ENCODE measurements around the genes ANAPC10 and PRMT9.

DNA sequence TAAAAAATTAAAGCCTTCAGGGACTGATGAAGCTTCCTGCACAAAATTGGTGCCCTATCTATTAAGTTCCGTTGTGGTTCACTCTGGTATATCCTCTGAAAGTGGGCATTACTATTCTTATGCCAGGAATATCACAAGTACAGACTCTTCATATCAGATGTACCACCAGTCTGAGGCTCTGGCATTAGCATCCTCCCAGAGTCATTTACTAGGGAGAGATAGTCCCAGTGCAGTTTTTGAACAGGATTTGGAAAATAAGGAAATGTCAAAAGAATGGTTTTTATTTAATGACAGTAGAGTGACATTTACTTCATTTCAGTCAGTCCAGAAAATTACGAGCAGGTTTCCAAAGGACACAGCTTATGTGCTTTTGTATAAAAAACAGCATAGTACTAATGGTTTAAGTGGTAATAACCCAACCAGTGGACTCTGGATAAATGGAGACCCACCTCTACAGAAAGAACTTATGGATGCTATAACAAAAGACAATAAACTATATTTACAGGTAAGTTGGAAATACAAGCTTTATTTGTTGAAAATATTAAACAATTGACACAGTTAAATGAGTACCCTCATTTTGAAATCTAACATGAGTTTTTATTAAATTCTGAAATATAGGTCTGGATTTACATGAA is 29.8 kb downstream of the USP38 start:
- PRO-cap: no peak
- RRBS: no CpG with 5 or more reads among the region's 2 CpGs

DNA sequence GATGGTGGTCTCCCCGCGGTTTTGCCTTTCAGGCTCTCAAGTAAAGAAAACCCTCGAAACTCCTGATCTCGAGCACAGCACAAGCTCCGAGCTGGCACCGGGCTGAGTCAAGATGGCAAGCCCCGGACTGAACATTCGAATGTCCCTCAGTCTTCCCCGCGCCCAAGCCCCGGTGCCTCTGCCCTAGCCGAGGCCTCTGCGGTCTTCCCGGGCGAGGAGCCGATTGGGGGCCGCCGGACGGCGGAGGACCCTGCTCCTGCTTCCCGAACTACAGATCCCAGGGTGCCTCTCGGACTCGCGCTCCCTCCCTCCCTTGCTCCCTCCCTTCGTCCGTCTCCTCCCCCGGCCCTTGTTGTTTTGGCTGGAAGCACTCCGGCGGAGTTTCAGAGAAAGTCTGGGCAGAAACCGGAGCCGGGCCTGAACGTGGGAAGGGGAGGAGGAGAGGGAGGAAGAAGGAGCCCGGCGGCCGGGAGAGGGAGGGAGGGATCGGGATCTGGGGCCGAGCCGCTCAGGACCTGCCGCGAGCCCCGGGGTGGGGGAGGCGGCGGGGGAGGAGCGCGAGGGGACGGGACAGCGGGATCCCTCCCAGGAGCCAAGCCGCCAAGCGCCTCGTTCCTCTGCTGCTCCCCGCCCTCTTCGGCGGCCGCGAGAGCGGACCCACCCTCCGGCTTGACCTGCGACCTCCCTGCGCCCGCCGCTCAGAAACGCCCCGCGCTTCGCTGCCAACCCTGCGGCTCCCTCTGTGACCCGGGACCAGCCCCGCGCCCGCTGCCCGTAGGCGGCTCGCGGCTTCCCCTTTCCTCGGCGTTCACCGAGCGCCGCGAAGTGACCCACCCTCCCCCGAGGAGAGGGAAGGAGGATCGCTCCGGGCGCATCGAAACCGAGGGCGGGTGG is 602 bp upstream of the GAB1 start:
- PRO-cap: bidirectional peak, plus-strand start at position 386 of the sequence, minus-strand start at position 180 of the sequence; bidirectional peak, plus-strand start at position 701 of the sequence, minus-strand start at position 638 of the sequence; bidirectional peak, plus-strand start outside the sequence, minus-strand start at position 827 of the sequence
- RRBS: 2% methylated on average over 48 of the region's 87 CpGs

GRCh38 chr4:143337626-143338117 is 996 bp downstream of the GAB1 start:
- PRO-cap: bidirectional peak, plus-strand start at chr4:143337984, minus-strand start at chr4:143337734
- RRBS: 0% methylated on average over 1 of the region's 25 CpGs

DNA sequence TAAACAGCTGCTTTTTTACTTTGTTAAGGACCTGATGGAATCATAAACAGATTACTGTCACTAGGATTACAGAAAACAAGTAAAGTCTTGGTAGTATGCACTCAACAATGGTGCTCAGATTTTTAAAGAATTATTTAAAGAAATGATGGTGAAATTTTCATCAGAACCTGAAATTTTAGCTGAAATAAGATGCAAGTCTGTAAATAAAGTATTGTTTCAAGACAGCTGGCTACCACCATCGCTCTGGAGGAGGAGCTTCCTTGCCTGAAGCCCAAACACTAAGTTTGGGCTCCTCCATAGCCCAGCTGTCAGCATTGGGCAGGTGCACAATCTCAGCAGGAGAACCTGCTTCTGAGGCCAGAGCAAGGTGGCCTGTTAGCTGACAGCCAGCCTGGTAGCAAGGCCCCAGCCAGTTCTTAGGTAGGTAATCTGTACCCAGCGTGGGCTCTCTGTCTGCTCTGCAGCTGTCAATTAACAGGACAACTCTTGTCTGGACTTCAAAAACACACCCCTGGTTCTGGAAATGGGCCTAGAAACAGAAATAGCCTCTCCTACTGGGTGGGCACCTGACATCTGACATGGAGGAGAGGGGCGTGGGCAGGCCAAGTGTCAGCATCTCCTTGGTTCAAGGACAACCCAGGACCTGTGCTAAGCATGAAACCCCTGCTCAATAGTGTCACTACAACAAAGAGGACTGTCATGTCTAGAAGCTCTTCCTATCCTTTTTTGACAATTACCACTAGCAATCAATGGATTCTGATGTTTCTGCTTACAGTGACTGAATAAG is 4.7 kb downstream of the GAB1 start:
- PRO-cap: no peak
- RRBS: no CpG with 5 or more reads among the region's 3 CpGs

DNA sequence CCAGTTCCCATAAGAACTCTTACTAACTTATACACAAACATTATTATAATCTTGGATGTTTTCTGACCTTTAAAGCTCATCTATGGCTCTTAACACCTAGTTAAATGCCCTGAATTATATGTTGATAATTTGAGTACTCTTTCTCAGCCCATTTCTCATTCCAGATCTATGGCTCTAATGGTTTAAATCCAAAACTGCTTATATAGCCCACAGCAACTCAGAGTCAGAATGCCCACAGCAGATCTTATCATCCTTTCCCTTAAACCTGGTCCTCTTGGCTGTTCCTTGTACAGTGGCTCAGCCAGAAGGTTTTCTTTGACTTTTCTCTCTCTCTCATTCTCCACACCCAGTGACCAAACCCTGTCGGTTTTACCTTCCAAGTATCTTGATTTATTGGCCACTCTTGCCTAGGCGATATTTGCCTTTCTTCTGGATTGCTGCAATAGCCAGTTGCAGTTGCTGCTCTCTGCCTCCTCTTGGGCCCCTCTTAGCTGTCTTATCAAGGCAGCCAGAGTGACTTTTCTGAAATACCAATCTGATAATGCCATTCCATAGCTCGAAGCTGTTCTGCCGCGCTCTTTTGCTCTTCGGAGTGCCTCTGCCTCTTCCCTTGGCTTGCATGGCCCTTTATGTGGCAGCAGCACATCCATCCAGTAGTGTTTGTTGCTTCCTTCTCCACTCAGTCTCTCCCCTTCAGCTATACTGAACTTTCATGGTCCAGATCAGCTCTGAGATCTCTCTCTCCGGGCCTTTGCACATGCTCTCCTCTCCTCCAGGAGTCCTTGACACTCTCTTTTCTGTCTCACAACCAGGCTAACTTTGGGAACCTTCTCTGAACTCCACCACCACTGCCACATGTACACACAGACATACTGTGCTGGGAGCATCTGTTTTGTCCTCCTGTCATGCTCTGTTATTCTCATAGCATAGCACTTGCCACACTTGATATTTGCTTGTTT is 11.7 kb downstream of the GAB1 start:
- PRO-cap: no peak
- RRBS: no CpG with 5 or more reads among the region's 7 CpGs

DNA sequence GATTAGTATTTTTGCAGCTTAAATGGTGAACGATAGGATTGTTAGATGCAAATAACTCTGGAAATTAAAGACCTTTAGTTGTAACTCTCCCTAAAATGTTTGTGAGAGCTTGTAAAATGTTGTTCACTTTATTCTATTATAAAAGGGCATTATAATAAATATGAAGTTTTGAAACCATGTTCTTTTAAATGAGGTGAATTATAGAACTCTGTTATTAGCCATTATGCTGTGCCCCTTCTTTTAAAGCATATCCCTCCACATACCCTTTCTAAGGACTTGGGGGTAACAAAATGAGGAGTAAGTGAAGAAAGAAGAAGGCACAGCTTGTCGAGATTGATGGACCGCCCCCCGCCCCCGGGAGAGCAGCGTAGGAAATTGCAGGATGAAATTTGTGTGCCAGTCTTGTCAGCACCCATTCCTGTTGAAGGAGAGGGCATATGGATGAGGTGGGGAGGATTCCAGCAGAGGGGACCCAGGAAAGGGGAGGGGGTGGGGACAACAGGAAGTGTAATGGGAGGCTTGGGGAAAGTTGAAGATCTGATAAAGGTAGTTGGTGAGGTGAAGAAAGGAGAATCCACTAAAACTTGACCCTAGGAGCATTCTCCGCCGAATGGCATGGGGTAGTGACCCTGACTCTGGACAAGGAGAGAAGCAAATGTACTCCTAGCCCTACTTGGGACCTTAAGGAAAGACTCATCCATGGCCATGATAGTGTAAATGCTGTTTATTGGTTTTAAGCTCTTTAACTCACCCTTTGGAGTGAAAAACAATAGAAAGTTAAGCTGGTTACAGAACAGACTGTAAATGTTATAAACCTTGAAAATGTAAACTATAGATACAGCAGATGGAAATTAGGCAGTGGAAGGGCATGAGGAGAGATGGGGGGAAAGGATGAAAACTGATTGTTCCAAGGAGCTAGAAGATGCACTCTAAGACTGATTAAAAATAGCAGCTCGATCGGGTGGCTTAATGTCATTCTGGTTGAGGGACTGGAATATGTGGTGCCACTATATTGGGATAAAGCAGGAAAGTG is 59.2 kb downstream of the GAB1 start:
- PRO-cap: no peak
- RRBS: no CpG with 5 or more reads among the region's 10 CpGs

GRCh38 chr4:143404353-143405187 is 67.9 kb downstream of the GAB1 start:
- PRO-cap: no peak
- RRBS: no CpG with 5 or more reads among the region's 5 CpGs

DNA sequence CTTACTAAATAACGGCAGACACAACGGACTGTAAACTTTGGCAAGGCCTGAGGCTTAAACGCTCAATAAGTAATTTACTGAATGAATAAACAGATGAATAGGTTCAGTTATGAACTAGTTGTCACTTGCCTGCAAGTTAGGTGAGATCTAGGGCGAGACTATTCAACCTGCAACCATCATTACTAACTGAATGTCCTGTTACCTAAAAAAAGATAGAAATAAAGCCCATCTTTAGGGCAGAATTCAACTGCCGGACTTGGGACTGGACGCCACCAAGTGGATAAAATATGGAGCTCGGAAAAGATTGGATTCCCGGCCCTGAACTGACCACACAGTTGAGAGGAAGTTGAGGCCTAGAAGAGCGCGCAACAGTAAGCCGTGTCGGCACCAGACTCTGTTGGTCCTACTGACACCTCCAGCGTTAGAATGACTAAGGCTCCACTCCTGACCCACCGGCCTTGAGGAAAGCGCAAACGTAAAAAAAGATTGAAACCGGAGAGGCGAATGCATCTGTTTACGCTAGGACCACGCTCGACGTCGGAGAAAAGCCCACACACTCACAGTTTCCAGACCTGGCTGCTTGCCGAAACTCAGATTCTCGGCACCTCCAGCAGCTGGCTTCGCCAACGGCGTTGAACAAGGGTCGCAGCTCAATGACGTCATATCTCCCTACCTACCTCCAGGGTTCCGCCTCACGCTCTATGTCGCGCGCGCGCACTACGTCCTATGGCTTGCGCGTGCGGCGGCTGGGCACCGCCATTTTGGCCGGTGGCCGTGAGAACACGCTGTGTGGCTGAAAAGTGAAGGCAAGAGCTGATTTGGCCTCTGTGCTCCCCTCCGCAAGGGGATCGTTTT is at the start of gene ANAPC10:
ANAPC10 (minus strand) TSS at position 638 of the 855 bp plus-strand sequence.
- PRO-cap: unidirectional peak, plus-strand start at position 334 of the sequence; bidirectional peak, plus-strand start at position 730 of the sequence, minus-strand start at position 634 of the sequence
- RRBS: 3% methylated on average over 6 of the region's 48 CpGs

GRCh38 chr4:145488925-145490214 is 7.7 kb downstream of the SMAD1 start:
- PRO-cap: no peak
- RRBS: no CpG with 5 or more reads among the region's 4 CpGs

GRCh38 chr4:145524441-145525328 is 43.0 kb downstream of the SMAD1 start:
- PRO-cap: no peak
- RRBS: 0% methylated on average over 1 of the region's 6 CpGs

- PRO-cap: no peak
- RRBS: no CpG with 5 or more reads among the region's 19 CpGs
Measured at GRCh38 chr4:146242942-146243706, 28.8 kb downstream of the REELD1 start.

DNA sequence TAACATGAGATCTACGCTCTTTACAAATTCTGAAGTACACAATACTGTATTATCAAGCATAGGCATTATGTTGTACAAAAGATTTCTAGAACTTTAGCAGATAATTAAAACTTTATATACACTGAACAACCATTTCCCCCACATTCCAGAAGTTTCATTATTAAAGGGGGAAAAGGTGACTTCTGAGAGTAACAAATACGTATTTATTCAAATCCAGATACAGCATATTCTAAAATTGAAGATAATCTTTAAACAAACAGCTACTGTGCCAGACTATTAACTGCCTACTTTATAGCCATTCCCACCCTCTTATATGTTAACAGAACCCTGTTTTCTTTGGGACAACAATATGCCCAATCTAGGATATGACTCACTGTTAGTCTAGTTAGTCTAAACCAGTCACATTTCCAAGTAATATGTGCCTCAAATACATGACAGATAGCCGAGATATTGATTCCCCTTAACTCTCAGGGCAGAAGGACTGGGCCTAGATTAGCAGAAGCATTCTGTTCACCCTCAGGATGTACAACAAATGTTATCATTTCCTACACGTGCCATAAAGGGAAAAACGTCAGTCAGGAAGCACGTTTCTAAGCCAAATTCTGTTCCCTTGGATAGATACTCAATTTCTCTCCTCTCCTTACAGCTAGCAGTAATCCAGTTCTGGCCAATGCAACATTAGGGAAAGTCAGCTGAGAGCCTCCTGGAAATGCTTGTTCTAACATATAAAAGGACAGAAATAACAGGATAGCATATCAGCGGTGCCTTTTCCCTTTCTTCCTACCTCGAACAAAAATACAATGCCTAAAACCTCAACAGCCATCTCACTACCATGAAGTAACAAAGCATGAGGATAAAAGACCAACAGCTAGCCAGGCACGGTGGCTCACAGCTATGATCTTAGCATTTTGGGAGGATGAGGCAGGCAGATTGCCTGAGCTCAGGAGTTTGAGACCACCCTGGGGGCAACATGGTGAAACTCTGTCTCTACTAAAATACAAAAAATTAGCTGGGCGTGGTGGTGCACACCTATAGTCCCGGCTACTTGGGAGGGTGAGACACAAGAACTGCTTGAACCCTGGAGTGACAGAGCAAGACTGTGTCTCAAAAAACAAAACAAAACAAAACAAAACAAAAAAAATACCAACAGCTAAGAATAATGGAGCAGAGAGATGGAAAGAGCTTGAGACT is 113.9 kb downstream of the SLC10A7 start:
- PRO-cap: no peak
- RRBS: no CpG with 5 or more reads among the region's 11 CpGs

DNA sequence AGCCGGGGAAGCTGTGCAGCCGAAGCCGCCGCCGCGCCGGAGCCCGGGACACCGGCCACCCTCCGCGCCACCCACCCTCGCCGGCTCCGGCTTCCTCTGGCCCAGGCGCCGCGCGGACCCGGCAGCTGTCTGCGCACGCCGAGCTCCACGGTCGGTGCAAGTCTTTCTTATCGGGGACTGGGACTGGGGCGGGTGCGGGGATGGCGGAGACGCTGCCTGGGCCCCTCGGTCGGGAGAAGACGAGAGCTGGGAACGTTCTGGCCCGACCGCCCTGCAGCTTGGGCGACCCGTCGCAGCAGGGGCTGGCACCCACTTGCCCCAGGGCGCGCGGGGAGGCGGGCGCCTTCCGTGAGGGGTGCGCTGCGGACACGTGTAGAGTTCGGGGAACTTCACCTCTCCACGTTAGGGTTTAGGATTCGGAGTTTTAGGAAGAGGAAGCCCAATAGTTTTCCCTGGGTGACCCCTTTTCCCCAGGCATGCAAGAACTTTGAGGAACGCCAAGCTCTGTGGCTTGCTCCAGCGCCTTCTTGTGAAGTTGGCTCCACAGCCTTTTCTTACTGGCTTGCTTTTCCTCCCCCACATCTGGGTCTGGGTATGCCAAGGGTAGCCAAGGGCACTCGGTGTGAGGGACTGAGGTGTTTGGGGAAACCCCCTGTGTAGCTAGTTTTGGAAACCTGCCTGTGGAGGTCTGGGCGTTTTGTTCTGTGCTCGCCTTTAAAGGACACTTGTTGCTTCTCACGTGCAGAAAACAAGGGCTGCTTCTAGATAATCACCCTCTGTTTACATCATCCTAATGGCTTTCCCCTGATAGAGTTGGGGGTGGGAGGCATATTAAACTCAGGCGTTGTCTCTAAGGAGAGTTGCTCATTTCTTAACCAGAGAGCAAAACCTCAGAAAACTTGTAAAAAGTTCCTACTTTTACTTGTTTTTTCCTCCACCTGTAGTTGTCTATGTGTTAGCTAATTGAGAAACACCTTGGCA is 620 bp downstream of the EDNRA start:
- PRO-cap: no peak
- RRBS: no CpG with 5 or more reads among the region's 57 CpGs

- PRO-cap: no peak
- RRBS: no CpG with 5 or more reads among the region's 3 CpGs
Measured at GRCh38 chr4:147673481-147674197, 10.3 kb downstream of the PRMT9 start.

- PRO-cap: no peak
- RRBS: no CpG with 5 or more reads among the region's 2 CpGs
Measured at GRCh38 chr4:147680825-147681368, 3.1 kb downstream of the PRMT9 start.

DNA sequence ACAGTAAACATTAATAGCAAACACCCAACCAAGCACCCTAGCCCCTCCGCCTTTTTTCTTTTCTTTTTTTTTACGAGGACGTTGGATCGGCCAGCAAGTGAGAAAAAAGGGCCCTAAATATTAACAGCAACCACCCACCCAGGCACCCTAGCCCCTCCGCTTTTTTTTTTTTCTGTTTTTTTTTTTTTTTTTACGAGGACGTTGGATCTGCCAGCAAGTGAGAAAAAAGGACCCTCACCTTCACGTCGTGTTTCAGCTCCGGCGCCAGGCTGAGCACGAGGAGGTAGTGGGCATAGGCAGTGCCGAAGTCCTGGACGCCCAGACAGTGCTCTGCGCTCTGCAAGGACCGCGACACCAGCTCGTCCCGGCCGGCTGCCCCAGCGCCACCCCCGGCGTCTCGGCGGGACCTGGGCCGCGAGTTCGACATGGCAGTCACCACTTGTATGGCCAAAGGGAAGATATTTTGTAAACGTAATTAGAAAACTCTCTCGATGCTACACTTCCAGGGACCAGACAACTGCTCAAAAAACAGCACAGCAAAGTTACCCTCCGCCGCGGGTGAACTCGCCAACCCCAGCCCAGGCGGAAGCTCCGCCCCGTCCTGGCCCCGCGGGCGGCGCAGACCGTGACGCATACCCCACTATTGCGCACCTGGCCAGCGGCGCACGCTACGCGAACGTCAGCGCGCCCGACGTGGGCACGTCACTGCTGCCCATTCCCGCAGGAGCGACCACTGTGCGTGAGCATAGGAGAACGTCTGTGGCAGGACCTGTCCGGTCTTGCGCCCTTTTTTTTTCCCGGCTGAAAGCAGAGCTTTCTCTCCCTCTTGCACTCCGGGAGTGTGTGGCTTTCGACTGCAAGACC is at the start of gene PRMT9:
PRMT9 (minus strand) TSS at position 603 of the 864 bp plus-strand sequence.
- PRO-cap: bidirectional peak, plus-strand start at position 715 of the sequence, minus-strand start at position 603 of the sequence
- RRBS: under 1% methylated on average over 8 of the region's 64 CpGs

GRCh38 chr4:147786293-147786703 is 54.4 kb downstream of the ARHGAP10 start:
- PRO-cap: no peak
- RRBS: no CpG with 5 or more reads among the region's 6 CpGs

GRCh38 chr4:147863968-147864394 is 132.1 kb downstream of the ARHGAP10 start:
- PRO-cap: no peak
- RRBS: no CpG with 5 or more reads among the region's 9 CpGs

DNA sequence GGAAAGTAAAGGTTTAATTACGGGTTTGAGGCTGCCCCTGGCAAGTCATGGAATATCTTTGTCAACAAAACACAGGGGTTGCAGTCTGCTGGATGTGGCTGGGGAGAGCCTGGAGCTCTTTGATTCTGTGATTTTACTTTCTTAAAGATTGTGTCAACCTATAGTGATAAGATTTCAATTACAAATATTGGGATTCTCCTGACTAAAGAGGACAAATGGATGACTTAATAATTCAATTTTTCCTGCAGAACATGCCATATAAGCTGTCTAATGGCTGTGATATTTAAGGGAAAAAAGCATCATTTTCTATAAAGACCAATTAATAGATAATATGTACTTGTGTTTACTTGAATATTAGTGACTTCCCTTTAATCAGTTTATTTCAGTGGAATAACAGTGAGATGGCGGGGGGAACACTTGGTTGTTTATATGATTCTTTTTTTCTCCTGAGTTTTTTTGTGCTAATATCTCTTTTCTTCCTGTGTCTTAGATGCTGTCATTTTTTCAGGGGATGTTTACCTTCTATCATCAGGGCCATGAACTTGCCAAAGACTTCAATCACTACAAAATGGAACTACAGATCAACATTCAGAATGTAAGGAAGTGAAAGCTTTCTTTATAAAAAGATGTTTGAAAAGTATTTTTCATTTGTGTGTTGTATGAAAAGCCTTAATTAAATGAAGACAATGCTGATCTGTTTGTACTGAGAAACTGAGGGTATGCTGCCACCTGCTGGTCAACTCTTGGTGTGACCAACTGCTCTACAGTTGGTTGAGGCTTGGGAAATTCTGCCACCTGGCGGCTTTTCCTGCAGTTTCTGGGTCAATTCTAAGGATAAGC is 134.6 kb downstream of the ARHGAP10 start:
- PRO-cap: no peak
- RRBS: no CpG with 5 or more reads among the region's 3 CpGs

DNA sequence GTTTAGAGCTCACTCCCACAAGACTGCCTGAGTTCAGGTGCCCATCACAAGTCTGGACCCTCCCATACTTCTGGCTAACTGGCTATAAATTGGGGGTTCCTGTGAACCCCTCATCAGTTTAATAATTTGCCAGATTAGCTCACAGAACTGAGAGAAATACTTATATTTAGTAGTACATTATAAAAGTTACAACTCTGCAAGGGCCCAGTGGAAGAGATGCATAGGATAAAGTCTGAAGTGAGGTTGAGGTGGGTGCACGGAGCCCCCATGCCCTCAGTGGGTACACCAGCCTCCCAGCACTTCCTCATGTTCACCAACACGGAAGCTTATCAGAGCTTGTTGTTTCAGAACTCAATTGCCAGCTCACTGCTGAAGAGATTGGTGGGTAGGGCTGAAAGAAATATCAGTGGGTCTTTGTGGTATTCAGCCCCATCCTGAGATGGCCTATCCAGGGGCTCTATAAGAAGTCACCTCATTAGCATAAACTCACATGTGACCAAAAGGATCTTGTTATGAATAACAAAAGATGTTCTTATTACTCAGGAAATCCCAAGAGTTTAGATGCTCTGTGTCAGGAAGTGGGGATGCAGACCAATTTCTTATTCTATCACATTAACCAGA is 177.2 kb downstream of the ARHGAP10 start:
- PRO-cap: no peak
- RRBS: no CpG with 5 or more reads among the region's 2 CpGs